Airway epithelial cell (primary cell): Measurements from ENCODE around the genes WDR72, RSL24D1, NEDD4 and TEX9.

GRCh38 chr15:52466065-52466830 lies 62.4 kb downstream of the MYO5A start:
- RAMPAGE, long total RNA = no peak

DNA sequence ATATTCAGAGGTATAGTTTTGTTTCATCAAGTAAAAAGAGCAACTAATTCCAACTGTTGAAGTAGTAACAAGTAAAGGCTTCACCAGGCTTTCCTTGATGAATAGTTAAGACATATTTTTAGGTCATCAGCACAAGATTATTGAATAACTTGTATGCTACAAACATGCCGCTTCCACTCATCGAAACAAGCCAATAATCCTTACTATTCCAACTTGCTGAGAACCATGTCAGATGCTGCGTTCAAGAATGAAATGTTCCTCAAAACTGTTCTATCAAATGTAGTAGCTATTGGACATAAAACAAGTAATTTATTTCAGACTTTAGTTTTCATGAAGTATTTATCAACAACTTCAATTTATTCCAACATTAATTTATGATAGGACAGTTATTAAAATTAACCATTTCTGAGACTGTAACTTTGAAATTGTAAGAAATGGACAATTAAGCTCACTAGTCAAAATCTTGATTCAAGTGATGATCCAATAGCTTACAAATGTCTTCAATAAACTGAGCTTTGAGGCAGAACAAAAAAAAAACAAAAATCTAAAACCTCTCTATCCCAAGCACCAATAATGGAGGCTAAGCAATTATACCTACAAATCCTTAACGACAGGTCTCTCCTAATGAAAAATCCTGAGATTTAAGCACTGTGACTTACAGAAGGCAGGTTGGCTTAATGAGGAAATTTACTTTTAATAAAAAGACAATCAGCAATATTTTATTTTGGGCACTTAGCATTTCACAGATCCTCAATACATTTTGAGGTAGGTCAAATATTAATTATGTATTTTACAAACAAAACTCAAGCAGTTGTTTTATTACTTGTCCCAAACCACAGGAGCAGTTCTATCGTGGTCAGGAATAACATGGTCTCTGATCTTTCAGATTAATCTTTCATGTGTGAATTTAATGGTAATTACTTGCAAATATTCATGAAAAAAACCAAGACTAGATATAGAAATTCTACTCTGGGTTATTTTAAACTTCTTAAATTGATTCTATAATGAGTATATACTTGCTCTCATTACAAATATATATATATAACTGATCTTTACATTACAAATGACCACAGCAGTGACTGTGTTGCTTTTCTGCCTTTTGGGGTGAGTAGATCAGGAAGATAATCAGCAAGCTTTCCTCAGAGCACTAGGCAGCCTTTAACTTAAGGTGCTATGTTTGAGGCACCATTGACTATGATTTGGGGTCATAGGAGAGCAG lies 19.6 kb downstream of the ARPP19 start:
- RAMPAGE, long total RNA = no peak

DNA sequence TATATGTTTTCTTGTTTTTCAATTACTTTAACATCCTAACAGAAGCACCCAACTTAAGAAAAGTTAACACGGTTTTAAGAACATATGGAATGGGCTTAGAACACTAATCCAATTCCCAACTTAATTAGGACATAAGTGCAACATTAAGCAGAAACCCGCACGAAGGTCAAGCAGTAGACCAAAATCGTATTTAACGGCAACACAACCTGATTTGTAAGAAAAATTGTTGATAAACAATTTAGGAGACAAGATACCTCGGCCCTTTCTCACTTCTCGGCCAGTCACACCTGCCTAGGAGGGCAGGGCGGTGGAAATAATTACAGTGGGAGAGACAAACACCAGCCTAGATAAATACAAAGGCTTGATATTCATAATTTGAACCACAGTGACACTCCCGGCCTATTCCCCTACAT lies 1.1 kb downstream of the ARPP19 start:
- RAMPAGE, long total RNA = no peak

DNA sequence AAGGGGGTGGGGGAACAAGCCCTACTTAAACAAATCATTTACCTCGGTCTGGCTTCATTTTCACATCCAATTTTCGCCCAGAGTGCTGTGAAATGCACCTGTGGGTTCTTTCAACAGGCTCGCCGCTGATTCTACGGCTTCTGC lies 1.4 kb downstream of the ATOSA start:
- RAMPAGE, long total RNA = no peak

DNA sequence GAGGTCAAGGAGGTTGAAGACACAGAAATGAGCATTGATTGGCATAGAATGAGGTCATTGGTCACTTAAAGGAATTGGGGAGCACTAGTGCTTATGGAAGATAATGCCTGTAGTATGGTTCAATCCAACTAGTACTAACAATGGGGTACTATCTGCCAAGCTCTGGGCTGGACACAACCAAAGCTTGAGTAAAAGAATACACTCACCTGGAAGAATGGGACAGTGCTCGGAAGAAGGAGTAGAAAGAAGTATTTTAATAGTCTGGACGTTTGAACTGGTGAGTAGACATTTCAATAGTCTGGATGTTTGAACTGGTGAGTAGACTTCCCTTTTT lies 40.2 kb upstream of the ATOSA start:
- RAMPAGE, long total RNA = no peak

DNA sequence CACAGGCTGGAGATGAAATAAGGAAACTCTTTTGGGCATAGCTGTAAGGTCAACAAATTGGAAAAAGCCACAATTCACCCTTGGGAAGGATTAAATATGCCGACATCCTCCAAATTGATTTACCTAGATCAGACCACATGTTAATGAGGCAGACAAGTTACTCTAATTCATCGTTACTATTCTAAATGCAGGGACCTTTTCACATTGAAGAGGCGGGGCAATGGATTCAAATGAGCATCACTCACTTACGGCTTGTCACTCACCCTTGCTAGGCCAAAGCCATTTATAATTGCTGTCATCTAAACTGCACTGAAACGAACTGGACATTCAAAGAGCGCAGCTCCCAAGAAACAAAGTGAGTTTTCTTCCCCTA lies 314.0 kb downstream of the WDR72 start:
- RAMPAGE, long total RNA = no peak

DNA sequence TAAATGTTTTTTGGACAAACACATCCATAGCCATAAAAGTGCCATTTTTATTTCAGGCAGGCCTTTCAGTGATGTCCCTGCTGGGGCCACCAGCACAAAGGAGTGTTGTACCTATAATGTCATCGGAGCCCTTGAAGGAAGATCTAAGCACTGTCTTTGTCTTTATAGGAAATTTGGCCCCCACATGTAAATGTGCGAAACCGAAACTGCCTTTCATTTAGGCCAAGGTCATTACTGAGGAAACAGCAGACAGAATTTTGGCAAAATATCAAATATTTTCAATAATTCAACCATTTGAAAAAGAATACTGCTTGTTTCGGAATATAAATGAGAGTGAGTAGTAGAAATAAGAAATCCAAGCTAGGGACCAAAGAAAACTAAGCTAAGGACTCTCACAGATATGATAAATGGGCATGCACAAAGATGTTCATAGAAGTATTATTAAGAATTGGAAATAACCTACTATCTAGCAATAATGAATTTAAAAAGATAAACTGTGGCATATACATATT lies 310.8 kb downstream of the WDR72 start:
- RAMPAGE, long total RNA = no peak

GRCh38 chr15:53449783-53450472 lies 309.5 kb downstream of the WDR72 start:
- RAMPAGE, long total RNA = no peak

GRCh38 chr15:53540498-53541458 lies 218.7 kb downstream of the WDR72 start:
- RAMPAGE, long total RNA = no peak

DNA sequence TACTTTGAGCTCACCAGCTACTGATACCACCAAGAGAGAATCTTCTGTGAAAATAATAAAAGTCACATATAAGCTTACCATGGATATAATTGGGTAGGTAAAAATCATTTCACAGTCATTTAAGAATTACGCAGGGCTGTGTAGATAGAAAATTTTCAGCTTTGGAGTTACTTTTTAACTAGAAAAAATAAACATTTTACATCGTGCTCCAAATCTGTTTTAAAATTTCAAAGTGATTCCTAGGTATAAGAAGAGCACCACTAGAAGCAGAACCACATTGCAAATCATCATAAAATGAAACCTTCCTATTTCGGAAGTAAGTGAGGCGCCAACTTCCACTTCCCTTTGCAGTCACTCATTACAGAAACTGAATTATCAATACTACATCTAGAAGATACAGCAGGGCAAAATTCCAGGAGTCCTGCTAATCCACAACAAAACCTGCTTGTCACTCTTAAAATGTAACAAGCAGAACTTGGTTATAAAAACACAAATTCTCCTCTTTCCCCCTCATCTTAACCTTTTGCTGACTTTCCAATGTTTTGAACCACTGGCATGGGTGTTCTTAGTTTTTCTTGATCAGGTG lies 44.9 kb downstream of the WDR72 start:
- RAMPAGE, long total RNA = no peak

GRCh38 chr15:53759389-53759950 lies at the start of gene WDR72:
WDR72 (minus strand) TSS chr15:53759663.
- RAMPAGE, long total RNA = no peak

- RAMPAGE, long total RNA = no peak
Observed at GRCh38 chr15:53976773-53977217, 1.4 kb upstream of the UNC13C start.

GRCh38 chr15:54015000-54015670 lies 36.9 kb downstream of the UNC13C start:
- RAMPAGE, long total RNA = no peak

GRCh38 chr15:55196803-55197280 lies at the start of gene RSL24D1:
RSL24D1 (minus strand) TSS chr15:55196941.
- RAMPAGE, long total RNA = start-site peak on the minus strand at chr15:55196905-55196946, 602 and 410 reads in 2 replicates

- RAMPAGE, long total RNA = no peak
Observed at GRCh38 chr15:55289386-55289661, 289 bp downstream of the RAB27A start.

GRCh38 chr15:55907625-55908261 lies 85.7 kb downstream of the NEDD4 start:
- RAMPAGE, long total RNA = no peak

- RAMPAGE, long total RNA = no peak
Observed at GRCh38 chr15:55969577-55970130, 23.8 kb downstream of the NEDD4 start.

- RAMPAGE, long total RNA = start-site peak on the minus strand at chr15:55993572-55993599, 188 and 26 reads in 2 replicates
Observed at GRCh38 chr15:55993477-55994571, at the start of gene NEDD4. NEDD4 (minus strand) TSS chr15:55993612.

DNA sequence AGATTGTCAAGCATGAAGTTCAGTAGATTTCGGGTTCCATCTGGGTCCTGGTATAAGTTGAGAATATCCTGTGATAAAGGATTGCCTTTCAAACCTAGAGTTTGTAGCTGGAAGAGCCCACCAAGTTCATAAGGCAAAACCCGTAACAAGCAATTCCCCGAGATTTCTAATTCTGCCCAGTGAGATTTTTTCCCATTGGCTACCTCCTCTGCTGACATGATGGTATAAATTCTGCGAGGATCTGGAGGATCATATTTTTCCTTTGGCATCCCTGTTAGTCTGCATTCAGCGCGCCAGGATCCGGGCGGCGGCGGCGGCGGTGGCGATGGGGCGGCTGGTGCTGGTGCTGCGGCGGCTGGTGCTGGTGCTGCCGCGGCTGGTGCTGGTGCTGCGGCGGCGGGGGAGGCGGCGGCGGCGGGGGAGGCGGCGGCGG lies 13.5 kb upstream of the NEDD4 start:
- RAMPAGE, long total RNA = no peak

DNA sequence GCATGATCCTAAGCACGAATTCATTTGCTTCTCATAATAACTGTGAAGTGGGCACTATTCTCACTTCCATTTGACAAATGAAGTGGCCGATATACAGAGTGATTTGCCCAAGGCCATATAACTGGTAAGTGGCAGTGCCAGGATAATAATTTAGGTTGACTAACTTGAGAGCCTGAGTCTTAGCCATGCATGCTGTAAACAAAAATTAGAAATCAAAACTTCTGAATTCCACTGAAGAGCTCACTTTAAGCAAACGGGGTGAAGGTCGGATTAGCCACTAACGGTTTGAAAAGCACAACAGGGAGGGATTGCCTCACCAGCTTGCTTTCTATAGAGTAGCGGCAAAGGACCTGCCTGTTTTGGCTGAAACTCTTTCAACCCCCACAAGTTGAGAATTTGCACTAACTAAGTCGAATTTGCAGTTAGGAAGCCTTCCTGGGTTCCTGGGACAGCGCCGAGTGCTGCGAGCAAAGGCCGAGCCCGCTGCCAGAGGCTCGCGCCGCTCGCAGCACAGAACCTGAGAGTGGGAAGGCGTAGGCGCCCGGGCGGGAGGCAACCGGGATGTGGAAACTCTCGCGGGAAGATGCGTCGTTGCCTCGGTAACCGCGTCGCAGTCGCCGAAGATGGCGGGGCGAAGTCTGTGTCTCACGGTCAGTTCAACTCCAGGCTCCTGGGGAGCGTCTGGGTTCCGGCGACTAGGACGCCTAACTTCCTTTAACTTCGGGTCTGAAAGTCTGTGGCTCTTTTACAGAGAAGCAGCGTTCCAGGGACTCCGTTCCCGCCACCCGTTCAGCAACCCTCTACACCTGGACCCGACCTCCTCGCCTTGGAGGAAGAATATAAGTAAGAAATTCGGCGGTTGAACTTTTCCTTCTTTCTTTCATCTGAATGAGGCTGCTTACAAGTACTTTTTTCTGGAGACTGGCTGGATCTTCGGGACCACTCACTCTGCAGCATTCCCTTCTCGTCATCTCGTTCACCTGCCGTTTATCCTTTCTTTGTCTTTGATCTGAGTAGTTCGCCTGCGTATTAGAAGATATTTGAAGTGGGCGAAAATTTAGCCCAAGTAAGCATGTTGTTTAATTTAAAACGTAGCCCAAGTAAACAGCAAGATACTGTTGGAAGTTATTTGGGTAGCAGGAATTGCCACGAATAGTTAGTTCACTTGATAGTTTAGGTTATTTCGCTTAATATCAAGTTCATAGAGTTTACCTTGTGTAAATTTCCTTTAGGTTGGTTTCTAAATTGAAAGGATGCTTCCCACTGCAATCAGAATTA lies at the start of gene TEX9:
TSS of gene TEX9 (plus strand) at position 599 of the 1,278 bp plus-strand sequence.
- RAMPAGE, long total RNA = no peak